Measurements from ENCODE around the gene MARCHF4.

GRCh38 chr2:216371786-216372708 lies at the start of gene MARCHF4:
MARCHF4 (minus strand) TSS chr2:216372483.
- PRO-cap, 2 experiments = peak in 1 of 2 experiments; most common plus-strand start chr2:216372263 (in 1); most common minus-strand start chr2:216372070 (in 1)

DNA sequence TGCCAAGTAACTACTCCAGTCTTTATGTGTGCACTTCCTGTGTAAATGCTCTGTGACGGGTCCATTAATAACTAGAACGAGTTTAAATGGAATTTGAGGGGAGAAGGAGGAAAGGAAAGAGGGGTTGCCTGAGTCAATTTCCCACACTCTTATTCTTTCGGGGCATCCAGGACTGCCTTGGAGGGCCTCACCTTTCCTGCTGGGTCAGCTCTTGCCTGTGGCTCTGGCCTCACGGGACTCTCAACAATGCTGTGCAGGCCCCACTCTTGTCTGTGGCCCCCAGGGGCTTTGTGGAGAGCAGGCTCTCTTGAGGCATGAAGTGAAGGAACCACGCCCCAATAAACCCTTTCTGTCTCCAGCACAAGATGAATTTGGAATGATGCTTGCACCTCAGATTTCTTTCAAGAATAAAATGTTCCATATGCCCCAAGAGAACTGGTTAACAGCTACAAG lies 6.4 kb upstream of the RPL37A start:
- PRO-cap, 2 experiments = no peak in any of the 2 experiments

DNA sequence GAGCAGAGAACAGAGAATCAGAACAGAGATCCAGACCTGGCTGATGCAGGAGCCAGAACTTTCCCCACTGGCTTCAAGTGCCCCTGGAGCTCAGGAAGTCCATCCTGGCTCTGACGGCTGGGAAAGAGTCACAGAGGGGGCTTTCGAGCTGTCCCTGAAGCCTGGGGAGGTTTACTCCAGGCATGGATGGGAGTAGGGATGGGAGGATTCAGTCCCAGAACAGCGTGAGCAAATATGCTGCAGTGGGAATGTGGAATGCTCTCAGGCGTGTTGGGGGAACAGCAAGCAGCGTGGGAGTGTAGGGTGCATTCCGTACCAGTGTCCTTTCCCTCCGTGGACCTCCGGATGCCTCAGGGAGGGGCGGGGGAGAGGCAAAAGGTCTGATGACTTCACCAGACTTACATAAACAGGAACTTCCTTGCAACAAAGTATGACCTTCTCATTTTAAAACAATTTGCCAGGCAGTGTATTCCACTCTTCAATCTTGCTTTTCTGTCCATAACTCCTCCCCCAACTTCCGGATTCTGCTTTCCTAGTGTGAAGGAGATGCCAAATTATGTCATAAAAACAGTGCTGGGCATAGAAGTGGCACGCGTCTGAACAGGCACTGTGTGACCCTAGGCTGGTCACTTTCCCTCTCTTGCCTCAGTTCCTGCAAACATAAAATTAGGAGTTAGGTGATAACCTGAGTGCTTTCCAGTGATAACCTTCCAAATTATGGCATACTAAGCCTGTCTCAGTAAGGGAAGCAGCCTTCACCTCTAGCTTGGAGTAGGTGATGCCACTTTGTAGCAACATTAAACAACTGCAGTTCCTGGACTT lies 36.9 kb downstream of the RPL37A start:
- PRO-cap, 2 experiments = no peak in any of the 2 experiments

DNA sequence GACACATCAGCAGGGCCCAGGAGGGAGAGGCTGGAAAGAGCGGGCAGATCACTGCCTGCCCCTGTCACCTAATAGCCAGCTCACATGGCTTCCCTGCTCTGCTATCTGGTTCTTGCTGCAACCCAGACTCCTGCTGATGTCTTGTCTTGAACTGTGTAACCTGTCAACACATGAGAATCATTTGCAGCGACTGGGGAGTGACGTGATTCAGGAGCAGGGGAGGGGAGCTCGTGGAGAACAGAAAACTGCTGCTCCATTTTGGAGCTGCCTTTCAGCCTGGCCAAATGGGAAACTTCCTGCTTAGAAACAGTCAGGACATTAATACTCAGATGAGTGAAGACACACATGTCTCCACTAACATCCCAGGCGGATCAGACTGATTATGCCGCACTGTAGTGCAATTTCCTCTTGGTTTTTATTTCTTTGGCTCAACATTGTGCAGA lies 38.1 kb downstream of the RPL37A start:
- PRO-cap, 2 experiments = no peak in any of the 2 experiments

DNA sequence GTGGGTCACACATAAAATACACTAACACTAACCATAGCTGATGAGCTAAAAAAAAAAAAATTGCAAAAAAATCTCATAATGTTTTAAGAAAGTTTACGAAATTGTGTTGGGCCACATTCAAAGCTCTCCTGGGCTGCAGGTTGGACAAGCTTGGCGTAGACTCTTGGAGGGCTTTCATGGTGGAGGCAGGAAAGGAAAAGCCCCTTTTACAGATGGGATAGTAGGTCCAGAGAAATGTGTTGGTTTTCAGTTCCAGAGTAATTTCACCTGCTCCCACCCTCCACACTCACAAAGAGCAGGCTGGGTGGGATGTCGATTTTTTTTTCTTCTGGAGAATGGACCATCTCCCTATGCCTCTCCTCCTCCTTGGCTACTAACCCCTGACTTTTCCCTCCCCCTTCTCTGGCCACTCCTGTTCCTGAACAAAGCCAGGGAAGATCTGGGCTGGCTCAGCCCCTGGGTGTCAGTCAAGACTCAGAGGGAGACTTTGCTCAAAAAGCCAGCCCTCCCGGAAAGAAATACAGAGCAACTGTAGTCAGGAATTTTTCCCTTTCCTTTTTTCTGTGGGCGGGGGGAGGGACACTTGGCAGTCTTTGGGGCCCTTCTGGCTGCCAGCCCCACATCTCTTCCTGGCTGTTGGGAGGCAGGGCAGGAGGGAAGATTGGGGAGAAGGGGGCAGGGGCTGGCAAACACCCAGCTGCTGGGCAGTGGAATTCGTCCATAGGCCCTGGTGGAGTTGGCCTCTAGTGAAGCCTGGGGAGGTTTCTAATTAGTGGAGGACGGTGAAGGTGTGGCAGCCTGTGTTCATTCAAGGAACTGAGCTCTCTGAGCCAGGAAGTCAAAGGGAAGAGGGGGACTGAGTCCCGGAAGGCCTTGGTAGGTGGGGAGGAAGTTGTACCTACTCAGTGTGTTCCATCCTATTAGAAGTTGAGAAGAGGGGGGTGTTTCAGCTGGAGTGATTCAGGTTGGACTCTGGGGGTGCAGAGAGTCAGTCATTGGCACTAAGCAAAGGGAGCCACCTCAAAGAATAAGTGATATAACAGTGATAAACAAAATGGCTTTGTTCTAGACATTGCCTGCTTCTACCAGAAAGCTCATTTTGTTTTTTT lies 10.8 kb downstream of the IGFBP2 start:
- PRO-cap, 2 experiments = no peak in any of the 2 experiments

GRCh38 chr2:216664834-216665776 lies 30.2 kb downstream of the IGFBP5 start:
- PRO-cap, 2 experiments = no peak in any of the 2 experiments

DNA sequence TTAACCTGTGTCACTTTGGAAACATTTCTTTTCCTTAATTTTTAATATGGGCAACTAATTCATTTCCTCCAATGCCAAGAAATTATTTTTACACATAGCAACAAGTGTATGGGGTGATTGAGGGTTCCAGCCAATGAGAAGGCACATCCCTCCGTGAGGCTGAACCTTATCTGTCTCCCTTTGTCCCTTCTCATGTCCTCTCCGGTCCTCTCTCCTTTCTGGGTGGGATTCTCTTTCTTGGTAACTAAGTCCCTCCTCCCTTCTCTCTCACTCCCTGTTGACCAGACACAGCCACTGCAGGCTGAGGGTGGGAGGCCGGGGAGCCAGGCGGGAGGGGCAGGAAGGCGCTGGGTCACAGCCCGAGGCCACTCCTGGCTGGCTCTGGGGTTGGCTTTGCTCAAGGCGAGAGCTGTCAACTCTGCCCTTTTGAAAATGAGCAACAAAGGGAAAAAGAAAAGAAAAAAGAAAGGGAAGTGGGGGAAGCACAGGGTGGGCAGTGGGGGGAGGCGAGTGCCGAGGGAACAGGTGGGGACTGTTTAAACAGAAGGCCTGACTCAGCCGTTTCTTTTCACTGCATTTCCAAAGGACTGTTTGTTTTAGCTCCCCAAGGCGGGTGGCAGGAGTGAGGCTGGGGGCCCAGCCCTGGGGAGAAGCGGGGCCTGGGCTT lies 70.4 kb upstream of the IGFBP5 start:
- PRO-cap, 2 experiments = no peak in any of the 2 experiments

DNA sequence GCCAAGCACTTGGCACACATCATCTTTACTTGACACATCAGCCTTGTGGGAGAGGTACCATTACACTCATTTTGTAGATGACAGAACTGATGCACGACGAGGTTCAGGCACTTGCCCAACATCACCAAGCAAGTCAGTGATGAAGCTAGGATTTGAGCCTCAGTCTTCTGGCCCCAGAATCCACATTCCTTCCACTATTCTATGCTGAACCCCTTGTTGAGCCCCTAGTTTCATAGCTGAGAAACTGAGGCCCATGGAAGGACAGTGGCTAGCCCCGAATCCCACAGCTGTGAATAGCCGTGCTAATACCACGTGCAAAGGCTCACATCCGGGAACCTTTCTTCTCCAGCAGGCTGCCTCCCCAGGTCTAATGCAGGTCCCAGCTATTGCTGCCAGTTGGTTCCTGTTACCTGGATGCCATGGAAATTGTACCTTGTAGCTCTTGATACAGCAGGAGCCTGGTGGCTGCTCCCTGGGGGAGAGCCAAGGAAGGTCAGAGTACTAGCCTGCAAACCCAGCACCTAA lies 30.6 kb downstream of the TNP1 start:
- PRO-cap, 2 experiments = peak in 1 of 2 experiments; most common plus-strand start position 136 of the sequence (in 1)

DNA sequence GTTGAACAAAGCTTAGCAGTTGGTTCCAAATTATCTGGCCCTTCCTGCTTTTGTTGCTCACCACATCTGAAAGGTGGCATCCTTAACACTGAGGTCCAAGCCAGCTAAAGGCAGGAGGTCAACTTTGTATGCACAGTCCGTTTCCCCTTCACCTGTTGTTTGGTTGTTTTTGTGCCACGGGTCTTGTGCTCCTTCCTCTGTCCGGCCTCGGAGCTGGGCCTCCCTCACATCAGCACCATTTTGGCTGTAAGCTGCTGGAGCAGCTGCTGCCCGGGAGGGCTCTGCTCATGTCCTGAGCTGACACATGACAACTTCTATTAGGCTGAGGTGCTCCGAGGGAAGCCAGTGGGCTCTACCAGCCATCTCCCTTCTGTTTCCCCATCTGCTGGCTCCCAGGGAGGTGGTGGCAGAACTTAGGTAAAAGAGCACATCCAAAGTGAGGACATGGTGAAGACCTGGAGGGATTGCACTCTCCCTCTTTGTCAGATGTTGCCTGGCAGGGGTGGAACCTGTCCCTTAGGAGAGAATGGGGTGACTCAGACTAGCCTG lies 49.6 kb upstream of the TNP1 start:
- PRO-cap, 2 experiments = no peak in any of the 2 experiments

GRCh38 chr2:216971678-216972048 lies 111.8 kb upstream of the TNP1 start:
- PRO-cap, 2 experiments = no peak in any of the 2 experiments

- PRO-cap, 2 experiments = peak in 1 of 2 experiments; most common plus-strand start chr2:217277991 (in 1); most common minus-strand start chr2:217277906 (in 1)
Measured at GRCh38 chr2:217277419-217278373, 417.8 kb upstream of the TNP1 start.

DNA sequence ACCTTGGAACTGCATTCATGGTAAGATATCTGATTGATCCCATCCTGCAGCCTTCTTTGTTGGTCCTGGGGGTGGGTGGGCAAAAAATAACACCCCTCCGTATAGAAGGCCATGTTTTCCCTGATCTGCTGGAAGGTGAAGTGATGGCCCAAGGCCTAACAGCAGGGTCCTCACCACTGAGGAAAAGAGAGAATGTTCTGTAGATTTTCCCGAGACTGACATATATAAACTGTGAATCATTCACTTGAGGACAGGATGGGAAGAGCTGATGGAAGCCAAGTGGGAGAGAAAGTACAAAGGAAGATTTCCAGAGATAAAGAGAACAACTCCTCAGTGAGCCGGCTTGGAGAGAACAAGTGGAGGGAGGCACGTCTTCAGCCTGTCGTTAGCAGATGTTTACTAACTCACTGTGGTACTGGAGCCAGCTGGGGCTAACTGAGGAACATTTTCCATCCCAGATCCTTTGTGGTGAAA lies 552.8 kb upstream of the TNP1 start:
- PRO-cap, 2 experiments = no peak in any of the 2 experiments

DNA sequence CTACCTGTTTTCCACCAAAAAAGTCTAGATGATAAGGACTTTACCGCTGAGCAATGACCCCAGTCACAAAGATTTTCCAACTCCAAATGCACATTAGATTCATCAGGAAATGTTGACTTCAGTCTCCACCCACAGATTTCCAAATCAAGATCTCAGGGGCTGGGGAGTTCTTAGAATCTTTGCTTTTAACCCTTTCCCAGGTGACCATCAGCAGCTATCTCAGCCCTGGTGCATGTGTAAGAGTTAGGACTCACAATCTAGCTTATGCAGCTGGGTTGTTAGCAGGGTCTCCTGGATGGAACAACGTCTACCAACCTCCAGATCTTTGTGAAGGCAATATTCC lies 316.4 kb downstream of the TNS1 start:
- PRO-cap, 2 experiments = no peak in any of the 2 experiments

DNA sequence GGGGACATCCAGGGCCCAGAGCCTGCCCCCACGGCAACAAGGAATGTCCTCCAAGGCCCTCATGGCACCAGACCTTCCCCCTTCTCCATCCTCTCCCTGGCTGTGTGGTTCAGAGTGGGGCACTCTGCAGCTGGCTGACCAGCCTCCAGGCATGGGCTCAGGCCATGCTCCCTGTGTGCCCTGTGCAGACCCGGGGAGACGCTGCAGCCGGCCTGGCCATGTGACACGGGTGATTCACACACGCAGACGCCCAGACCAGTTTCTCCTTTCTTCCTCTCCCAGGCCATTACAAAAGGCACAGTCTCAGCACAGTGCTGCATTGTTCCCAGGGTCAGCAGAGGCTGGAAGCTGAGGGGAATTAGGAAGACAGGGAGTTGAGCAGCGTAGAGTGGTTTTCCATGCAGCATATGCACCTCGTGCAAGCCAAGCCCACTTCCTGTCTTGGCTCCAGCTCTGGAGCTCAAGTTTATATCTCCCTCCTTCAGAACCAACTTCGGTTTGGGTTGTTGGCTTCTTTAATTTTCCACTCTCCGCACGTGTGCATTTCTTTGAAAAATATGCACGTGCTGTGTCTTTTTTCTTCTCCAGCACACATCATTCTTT lies 288.5 kb downstream of the TNS1 start:
- PRO-cap, 2 experiments = peak in 1 of 2 experiments; most common plus-strand start position 319 of the sequence (in 1); most common minus-strand start position 173 of the sequence (in 1)

DNA sequence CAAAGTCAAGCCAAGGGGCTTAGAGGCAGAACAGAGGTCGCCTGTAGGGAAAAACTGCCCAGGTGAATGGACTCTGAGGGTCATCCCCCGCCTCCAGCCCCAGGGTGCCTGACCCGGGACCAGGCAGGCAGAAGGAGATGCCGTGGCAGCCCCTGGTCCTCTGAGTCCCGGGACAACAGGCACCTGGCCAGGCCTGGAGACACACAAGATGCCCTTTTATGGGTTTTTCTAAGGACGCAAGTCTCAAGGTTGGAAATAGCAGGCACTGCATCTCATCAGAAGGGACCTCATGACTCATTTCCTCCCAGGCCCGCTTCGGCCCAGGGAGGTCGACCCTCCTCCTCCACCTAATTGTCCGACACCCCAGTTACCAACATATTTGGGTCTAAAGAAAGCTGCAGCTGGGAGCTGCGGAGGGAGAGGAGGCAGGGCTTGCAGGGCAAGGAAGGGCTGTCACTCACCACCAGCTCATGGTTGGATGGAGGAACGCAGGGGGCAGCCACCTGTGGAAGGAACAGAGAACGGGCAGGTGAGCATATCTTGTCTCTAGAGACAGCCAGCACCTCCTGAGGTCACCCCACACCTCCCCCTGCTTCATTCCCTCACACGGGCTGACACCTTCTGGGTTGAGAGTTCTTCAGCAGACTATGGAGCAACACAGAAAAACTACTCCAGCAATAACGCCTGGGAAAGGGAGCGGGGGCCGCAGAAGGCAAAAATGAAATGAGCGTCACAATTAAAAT lies 82.9 kb downstream of the TNS1 start:
- PRO-cap, 2 experiments = peak in 1 of 2 experiments; most common plus-strand start position 376 of the sequence (in 1); most common minus-strand start position 167 of the sequence (in 1)

GRCh38 chr2:217936663-217937333 lies 66.0 kb downstream of the TNS1 start:
- PRO-cap, 2 experiments = no peak in any of the 2 experiments

- PRO-cap, 2 experiments = no peak in any of the 2 experiments
Measured at GRCh38 chr2:217941980-217942800, 60.6 kb downstream of the TNS1 start.

DNA sequence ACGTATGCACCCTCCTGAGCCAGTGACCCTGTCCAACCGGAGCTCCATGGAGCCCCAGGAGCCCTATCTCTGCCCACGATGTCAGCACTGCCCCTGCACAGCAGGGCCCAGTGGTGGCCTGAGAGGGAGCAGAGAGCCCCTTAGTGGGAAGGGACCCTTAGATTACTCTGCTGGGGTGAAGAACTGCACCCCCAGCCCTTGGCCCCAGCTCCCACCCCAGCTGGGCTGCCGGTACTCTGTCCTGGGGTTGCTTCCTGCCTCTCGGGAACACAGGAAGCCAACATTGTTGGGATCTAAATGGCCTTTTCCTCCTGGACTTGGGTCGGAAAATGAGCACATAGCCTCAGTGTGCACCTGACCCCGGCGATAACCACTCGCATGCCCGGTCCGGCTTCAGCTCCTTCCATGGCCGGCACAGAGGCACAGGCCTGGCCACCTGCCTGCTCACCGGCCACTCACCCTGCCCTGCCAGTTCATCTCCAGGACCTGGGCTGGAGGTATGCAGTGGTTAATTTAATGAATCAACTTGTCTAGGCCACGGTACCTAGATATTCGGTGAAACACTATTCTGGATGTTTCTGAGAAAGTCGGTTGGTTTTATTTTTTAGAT lies 19.4 kb downstream of the TNS1 start:
- PRO-cap, 2 experiments = no peak in any of the 2 experiments

DNA sequence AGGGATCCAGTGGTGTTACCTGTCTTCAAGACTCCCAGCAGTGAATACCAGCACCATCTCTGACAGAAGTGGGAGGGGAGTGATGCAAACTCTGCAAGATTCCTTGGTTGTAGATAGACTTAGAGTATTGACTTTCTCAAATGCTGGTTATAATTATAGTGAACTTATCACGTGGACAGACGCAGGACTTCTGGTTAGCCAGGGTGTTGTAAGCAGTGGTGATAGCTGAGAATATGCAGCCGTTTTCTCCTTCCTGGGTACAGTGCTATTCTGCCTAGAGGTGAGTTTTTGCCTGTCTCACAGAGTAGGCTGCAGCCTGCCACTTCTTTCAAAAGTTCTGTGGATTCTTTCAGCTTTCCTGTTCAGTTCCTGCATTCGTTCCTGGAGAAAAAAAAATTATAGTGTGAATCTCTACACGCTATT lies 737 bp upstream of the CXCR2 start:
- PRO-cap, 2 experiments = no peak in any of the 2 experiments

DNA sequence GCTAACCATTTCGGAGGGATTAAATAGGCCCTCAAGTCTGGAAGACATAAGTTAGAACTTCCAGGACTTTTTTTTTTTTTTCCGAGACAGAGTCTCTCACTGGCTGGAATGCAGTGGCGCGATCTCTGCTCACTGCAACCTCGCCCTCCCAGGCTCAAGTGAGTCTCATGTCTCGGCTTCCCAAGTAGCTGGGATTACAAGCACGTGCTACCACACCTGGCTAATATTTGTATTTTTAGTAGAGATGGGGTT lies 2.2 kb downstream of the ARPC2 start:
- PRO-cap, 2 experiments = no peak in any of the 2 experiments

Data from cerebral cortex (tissue), 2 donors.